ENCODE measurements around a stretch of chr10.

GRCh38 chr10:132691398-132692562, 94.2 kb downstream of the NKX6-2 start:
- PRO-cap: no peak

GRCh38 chr10:132912304-132913020, 29.9 kb downstream of the CFAP46 start:
- PRO-cap: no peak

GRCh38 chr10:133013457-133014075, 71.2 kb upstream of the CFAP46 start:
- PRO-cap: no peak

GRCh38 chr10:133100658-133101609, 13.2 kb downstream of the ADGRA1 start:
- PRO-cap: no peak

DNA sequence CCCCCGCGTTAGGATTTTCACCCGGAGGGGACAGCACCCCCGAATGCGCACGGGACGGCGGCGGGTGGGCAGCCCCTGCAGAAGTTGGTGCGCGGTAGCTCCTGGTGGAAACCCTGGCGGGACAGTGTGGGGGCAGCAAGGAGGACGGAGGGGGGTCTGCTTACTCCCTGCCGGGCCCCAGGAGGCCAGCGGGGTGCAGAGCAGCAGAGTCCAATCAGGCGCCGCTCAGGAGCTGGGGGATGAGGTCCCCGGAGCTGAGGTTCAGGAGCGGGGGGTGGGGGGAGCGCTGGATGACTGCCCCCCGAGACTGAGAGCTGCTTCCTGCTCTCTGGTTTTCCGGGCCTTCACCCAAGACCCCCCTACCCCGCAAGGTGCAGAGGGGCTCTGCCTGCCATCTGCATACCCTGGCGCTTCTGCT, 704 bp downstream of the KNDC1 start:
- PRO-cap: no peak

- PRO-cap: no peak
Observed at GRCh38 chr10:133162581-133162820, 2.5 kb downstream of the KNDC1 start.

DNA sequence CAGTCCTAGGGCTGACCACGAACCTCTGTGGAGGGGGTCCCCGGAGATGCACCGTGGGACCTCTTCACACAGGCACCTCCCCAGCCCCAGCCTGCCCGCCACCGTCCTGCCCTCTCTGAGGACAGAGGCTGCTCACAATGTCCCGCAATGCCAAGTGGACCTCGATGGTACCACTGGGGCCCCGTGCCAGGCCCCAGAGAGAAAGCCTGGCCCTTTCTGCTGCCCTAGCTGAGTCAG, 10.3 kb downstream of the ADAM8 start:
- PRO-cap: no peak

GRCh38 chr10:133267009-133267699, 9.5 kb downstream of the ADAM8 start:
- PRO-cap: no peak

DNA sequence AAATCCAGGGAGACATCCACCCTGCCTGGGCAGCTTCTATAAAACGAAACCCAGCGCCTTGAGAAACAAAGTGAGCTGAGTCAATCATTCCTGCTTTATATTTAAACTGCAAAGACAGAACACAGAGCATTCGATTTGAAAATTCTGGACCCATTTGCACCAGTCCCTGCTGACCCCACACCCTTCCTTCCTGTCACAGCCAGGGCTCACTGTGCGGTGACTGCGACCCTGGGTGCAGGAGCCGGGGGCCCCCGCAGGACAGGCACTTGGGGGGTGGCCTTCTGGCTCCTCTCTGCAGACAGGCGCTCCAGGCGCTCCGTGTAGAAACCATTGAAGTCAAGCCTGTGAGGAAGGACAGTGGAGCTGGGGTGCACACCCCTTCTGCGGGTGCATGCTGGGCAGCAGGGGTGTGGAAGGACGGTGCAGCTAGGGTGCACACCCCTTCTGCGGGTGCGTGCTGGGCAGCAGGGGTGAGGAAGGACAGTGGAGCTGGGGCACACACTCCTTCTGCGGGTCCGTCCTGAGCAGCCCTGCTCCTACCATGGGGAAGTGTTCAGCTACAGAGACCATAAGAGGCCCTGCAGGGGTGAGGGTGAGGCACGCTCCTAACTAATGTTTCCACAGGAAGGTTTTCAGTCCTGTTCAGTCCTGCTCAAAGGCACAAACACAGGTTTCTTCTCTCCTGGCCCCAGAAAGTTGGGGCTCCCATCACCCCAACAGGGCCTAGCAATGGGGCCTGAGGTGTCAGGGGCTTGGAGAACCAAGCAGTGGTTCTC, 3.1 kb upstream of the ADAM8 start:
- PRO-cap: no peak

- PRO-cap: no peak
Observed at GRCh38 chr10:133288466-133289531, 12.1 kb upstream of the ADAM8 start.

- PRO-cap: no peak
Observed at GRCh38 chr10:133292394-133292852, 15.8 kb upstream of the ADAM8 start.

GRCh38 chr10:133324170-133324846, 12.4 kb downstream of the CALY start:
- PRO-cap: no peak

GRCh38 chr10:133445190-133445685, 8.5 kb upstream of the SCART1 start:
- PRO-cap: no peak